Panc1 (cell line): ENCODE data around the genes IYD and SYNE1.

DNA sequence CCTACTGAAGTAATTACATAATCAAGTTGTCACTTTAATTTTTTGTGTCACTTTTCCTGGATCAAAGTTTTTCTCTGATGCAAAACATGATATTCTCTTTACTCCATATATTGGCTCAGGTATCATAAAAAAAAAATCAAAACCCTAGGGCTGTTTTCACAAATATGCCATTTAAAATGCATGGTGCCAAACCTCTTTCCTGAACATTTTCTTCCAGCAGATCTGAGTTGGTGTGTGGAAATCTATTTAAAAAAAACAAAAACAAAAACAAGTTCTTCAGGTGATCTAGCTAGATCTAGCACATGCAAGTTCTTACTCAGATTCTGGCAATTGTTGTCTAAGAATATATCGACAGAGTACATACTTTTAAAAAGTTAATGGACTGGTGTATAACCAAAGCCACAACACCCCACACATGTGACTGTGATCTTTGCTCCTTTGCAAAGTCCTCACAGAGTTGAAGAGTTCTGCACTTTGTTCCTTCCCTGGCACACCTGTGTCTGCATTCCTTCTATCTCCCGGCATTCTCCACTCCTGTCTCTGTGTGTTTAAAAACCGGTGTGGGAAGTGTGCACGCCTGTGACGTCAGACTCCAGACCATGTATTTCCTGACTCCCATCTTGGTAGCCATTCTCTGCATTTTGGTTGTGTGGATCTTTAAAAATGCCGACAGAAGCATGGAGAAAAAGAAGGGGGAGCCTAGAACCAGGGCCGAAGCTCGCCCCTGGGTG, at the start of gene IYD:
Gene IYD, plus strand, starts transcription at position 580 of the 731 bp plus-strand sequence.
- RRBS, 2 experiments, result 40 to 67% methylated on average over 1 of the region's 8 CpGs

GRCh38 chr6:150685849-150686420, 86.2 kb downstream of the PLEKHG1 start:
- RRBS, 2 experiments, result no CpG with 5 or more reads among the region's 5 CpGs

- RRBS, 2 experiments, result 51 to 70% methylated on average over 3 of the region's 15 CpGs
Measured at GRCh38 chr6:150686478-150687264, 87.0 kb downstream of the PLEKHG1 start.

DNA sequence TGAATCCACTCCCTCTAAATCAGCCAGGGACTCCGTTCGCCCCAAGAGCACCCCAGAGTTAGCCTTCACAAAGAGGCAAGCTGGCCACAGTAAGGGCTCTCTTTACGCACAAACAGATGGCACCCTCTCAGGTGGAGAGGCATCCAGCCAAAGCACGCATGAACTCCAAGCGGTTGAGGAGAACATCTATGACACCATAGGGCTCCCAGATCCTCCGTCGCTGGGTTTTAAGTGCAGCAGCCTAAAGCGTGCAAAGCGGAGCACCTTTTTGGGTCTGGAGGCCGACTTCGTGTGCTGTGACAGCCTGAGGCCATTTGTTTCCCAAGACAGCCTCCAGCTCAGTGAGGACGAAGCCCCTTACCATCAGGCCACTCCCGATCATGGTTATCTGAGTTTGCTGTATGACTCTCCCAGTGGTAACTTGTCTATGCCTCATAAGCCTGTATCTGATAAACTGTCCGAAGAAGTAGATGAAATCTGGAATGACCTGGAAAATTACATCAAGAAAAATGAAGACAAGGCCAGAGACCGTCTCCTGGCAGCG, 34.3 kb upstream of the MTHFD1L start:
- RRBS, 2 experiments, result no CpG with 5 or more reads among the region's 16 CpGs

- RRBS, 2 experiments, result 1 to 5% methylated on average over 35 to 37 of the region's 91 CpGs
Measured at GRCh38 chr6:150866138-150866895, 815 bp downstream of the MTHFD1L start.

DNA sequence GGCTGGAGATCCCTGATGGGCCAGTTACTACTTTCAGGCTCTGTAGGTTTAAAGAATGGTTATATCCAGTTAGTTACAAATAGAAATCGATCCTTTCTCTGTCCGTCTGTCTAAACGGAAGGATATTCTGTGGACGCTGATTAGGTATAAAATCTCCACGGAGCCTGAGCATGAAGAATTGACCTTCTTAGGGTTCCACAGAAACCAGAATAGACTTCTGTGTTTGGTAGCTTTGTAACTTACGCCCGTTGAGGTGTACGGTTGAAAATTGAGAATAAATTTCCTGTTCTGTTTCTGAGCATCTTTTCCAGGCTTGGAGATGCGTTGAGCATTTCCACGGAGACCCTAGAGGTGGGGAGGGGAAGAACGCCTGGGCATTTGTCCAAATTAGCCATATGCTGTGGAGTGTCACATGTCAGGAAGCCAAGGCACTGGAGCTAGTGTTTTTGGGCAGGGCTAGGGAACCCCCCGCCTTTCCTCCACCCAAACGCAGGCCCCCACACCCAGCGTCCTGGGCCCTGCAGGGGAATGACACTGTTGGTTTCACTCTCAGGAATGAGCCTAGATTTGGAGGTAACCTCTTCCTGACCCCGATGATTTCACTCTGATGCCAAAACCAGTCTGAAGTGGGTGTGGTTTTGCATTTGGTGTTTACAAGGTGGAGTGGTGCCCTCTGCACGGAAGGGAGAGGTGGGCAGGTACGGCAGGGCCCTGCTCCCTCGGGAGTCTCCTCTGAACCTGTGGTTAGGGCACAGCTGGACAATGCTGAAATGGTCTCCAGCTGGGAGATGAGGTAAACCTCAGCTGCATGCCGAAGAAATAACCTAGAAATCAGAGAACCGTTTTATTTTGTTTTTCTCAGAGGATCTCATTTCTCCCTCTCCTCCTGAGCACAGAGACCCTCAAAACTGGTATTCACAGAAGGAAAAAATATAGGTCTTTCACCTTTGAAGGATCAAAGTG, 29.4 kb downstream of the MTHFD1L start:
- RRBS, 2 experiments, result no CpG with 5 or more reads among the region's 20 CpGs

- RRBS, 2 experiments, result no CpG with 5 or more reads among the region's 12 CpGs
Measured at GRCh38 chr6:150993164-150994309, 128.0 kb downstream of the MTHFD1L start.

GRCh38 chr6:151004403-151004910, 139.0 kb downstream of the MTHFD1L start:
- RRBS, 2 experiments, result no CpG with 5 or more reads among the region's 7 CpGs

- RRBS, 2 experiments, result no CpG with 5 or more reads among the region's 6 CpGs
Measured at GRCh38 chr6:151276322-151276798, 36.6 kb downstream of the AKAP12 start.

GRCh38 chr6:151352520-151352994, 38.8 kb downstream of the ZBTB2 start:
- RRBS, 2 experiments, result no CpG with 5 or more reads among the region's 7 CpGs

GRCh38 chr6:151389999-151390902, 1.1 kb downstream of the ZBTB2 start:
- RRBS, 2 experiments, result 1 to 4% methylated on average over 56 to 68 of the region's 124 CpGs

- RRBS, 2 experiments, result no CpG with 5 or more reads among the region's 7 CpGs
Measured at GRCh38 chr6:151475535-151475848, 18.3 kb upstream of the CCDC170 start.

GRCh38 chr6:151658233-151658637, 149.2 kb upstream of the ESR1 start:
- RRBS, 2 experiments, result no CpG with 5 or more reads among the region's 3 CpGs

DNA sequence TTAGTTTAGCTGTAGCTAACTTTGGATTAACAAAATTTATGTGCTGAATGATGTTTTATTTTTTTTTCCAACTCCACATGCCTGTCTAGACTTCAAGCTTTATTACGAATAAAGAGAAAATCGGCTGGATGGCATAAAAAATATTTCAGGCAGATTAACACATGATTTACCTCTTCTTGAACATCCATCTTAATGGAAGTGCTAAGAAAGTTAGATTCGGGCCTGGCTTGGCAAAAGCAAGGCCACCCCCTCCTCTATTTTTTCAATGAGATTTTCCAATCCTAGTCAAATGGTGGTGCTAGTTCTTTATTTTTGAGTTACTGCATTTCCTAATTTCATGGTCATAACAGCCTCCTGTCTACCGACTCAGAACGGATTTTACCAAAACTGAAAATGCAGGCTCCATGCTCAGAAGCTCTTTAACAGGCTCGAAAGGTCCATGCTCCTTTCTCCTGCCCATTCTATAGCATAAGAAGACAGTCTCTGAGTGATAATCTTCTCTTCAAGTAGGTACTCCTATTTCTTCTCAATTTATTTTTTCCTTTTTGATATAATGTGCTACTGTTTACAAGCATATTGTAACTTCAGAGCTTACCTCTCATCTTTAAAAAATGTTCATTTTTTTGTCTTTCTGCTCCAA, 117.2 kb upstream of the ESR1 start:
- RRBS, 2 experiments, result no CpG with 5 or more reads among the region's 6 CpGs

DNA sequence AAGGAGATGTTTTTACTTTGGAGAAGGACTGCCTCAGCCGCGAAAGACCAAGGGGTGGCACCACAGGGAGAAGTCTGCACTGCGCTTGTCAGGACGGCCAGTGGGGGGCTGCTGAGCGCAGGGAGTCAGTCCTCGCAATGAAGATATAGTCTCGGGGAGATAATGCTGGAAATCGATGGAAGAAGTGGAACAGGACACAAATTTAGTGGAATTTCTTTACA, 43.2 kb upstream of the ESR1 start:
- RRBS, 2 experiments, result no CpG with 5 or more reads among the region's 8 CpGs

GRCh38 chr6:152244898-152245491, 392.2 kb downstream of the SYNE1 start:
- RRBS, 2 experiments, result no CpG with 5 or more reads among the region's 4 CpGs

- RRBS, 2 experiments, result no CpG with 5 or more reads among the region's 5 CpGs
Measured at GRCh38 chr6:152284985-152285616, 352.1 kb downstream of the SYNE1 start.

DNA sequence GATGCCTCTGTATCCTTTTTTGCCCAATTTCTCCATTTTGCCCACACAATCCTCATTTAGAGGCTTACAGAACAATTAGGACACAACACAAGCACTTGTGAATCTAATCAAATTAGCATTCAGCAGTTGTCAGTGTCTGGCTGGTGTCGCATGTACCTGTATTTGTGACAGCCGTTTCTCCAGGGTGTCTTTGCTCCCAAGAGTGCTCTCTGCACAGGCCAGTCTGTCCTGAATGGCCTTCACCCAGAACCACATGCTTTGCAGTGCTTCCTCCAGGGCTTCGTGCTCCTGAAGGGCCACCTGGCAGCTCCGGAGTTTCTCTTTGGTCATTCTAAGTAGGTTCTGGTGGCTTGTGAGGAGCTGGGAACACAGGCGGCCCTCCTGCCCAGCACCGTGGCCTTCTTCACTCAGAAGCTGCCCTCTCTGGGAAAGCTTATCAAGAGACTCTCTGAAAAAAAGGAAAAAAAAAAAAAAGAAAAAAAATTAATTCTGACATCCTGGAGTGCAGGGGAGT, 246.0 kb downstream of the SYNE1 start:
- RRBS, 2 experiments, result no CpG with 5 or more reads among the region's 6 CpGs

- RRBS, 2 experiments, result no CpG with 5 or more reads among the region's 3 CpGs
Measured at GRCh38 chr6:152401849-152402322, 235.3 kb downstream of the SYNE1 start.

GRCh38 chr6:152636731-152637534, at the start of gene SYNE1:
TSS of gene SYNE1 (minus strand) at chr6:152637362.
- RRBS, 2 experiments, result 3 to 9% methylated on average over 43 of the region's 73 CpGs